ENCODE measurements around a stretch of chr15.

- RRBS, result no CpG with 5 or more reads among the region's 7 CpGs
Measured at GRCh38 chr15:91857168-91858282, 4.0 kb downstream of the SLCO3A1 start.

- RRBS, result no CpG with 5 or more reads among the region's 10 CpGs
Measured at GRCh38 chr15:91864498-91865251, 11.2 kb downstream of the SLCO3A1 start.

- RRBS, result no CpG with 5 or more reads among the region's 7 CpGs
Measured at GRCh38 chr15:91875260-91875753, 21.8 kb downstream of the SLCO3A1 start.

DNA sequence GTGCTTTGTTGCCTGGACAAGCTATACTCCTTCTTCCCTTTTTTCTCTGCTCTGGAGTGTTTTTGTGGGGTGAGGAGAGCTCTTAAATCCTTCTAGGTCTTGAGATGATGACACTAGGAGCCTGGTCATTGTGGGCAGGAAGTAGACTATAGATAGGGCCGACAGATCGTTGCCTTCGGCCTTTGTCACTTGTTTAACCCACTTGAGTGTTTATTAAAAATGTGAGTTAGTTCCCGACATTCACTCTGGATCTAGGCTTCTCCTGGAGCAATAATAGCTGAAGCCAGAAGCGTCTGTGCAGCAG is 93.9 kb downstream of the SLCO3A1 start:
- RRBS, result no CpG with 5 or more reads among the region's 5 CpGs

DNA sequence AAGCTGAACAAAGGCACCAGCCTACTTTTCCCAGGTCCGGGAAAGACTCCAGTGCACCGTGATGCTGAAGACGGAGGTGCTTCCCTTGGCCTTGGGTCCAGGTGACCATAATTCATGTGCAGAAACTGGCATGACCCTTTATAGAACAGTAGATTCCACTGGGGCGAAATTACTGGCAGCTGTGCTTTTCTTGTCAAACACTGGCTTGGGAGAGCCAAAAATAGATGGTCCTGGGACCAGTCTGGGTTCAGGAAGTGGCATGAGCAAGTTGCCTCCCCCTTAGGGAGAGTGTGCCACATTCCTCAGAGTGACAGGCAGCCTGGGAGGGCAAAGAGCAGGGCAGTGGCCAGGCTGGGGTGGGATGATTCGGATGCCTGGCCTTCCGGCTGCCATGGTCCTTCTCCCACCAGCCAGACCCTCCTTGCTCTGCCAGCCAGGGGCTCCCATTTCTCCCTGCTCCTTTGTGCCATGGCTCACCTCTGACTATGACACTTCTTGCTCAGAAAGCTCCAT is 127.4 kb downstream of the SLCO3A1 start:
- RRBS, result no CpG with 5 or more reads among the region's 6 CpGs

- RRBS, result no CpG with 5 or more reads among the region's 5 CpGs
Measured at GRCh38 chr15:92083261-92083700, 229.8 kb downstream of the SLCO3A1 start.

DNA sequence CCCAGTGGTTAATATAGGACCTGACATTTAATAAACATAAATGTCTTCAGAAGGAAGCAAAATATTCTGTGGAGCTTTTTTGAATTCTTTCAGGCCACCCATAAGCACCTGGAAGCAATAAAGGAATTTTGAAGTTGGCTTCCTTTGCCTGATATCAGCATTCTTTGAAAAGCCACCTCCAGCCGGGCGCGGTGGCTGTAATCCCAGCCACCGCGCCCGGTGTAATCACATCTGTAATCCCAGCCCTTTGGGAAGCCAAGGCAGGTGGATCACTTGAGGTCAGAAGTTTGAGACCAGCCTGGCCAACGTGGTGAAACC is 251.2 kb downstream of the SLCO3A1 start:
- RRBS, result no CpG with 5 or more reads among the region's 7 CpGs

GRCh38 chr15:92123864-92125009 is 269.4 kb upstream of the ST8SIA2 start:
- RRBS, result no CpG with 5 or more reads among the region's 10 CpGs

GRCh38 chr15:92652587-92653085 is 2.9 kb downstream of the FAM174B start:
- RRBS, result no CpG with 5 or more reads among the region's 9 CpGs

DNA sequence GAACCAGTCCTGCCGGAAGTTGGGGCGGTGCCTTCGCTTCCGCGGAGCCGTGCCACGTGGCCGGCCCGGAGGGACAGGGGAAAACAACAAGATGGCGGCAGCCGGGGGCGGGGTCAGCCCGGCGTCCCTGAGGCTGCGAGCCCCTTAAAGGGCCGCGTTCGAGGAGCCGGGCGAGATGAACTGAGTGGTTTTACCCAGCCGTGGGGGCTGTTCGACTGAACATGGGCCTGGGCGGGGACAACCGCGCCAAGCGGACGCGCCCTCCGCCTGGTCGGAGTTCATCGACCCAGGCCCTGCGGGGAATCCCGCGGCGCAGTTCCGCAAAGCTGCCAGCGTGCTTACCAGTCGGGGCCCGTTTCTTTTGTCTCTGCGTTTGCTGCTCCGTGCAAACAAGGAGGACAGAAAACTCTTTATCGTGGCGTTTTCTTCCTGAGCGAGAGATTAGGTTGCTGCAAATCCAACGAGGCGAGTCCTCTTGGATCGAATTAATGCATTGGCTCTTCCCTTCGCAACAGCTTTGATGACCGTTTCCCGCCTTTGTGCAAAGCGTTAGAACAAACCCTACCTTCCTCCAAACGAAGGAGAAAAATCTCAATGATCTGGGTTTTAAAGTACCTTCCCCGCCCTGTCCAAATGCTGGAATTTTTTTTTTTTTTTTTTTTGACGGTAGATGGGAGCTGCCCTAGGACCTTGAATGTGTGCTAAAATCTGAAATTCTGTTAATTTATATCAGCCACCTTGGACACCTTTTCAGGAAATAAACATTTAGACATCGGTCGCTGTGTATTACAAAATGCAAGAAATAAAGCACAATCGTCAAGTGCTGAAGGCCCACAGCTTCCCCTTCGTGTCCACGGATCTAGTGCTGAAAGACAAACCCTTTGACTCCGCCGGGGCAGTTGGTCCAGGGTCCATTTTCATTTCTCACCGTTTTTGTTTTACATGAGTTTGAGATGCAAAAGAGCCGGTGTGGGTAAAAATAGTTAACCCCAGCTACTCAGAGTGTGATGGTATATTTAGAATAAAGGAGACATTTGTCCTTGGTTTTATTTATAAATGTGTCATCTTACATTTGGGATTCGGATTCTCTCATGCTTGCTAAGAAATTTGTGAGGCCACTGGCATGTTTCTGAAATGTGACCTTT is 90.4 kb upstream of the CHD2 start:
- RRBS, result 3% methylated on average over 14 of the region's 64 CpGs

GRCh38 chr15:92850197-92850439 is 50.0 kb upstream of the CHD2 start:
- RRBS, result no CpG with 5 or more reads among the region's 4 CpGs

DNA sequence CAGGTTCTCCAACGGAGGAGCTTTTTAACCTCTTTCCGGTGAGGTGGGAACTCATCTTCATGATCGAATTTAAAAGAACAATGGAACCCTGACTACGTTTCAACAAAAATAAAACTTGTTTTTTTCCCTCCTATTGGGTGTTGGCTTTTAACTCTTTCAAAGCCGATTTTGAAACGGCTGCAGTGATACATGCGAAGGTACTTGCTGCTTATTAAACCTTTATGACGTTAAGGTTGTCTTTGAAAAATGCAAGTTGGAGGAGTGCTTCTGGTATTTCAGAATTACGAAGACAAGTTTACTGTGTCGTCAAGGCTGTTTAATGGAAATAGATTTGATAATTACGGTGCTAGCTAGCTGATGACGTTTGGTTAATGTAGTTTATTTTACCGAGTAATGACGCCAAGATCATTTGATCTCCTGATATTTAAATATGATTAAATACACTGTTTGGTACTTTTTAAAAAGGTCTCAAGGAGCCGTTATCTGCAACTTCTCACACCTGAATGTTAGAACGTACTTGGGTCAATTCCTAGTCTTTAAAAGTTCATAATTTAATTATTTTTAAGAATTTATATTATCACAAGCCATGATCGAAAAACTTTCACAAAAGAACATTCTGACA is 16.4 kb upstream of the CHD2 start:
- RRBS, result no CpG with 5 or more reads among the region's 17 CpGs

GRCh38 chr15:92888831-92889287 is 11.3 kb upstream of the CHD2 start:
- RRBS, result no CpG with 5 or more reads among the region's 6 CpGs

DNA sequence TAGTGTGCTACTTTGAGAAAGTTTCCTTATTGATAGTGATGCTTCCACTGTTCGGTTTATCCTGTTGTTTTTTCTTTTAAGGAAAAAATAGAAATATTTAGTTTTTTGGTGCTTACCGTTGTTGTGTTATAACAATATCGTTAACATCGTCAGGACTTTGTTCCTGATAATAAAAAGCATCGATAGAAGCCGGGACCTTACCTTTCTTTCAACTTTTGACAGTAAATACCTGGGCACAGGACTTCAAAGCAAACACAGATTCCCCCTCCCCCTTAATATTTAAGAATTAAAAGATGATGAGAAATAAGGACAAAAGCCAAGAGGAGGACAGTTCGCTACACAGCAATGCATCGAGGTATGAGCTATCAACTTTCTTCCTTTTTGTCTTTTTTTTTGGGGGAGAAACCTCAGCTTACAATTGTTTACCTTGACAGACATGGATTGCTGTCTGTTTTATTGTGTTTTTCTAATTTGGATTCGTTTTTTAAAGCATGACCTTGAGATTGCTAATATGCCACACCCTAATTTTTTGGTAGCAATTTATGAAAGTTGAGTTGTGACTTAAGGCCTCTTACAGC is 910 bp downstream of the CHD2 start:
- RRBS, result no CpG with 5 or more reads among the region's 9 CpGs

GRCh38 chr15:92939219-92939743 is 39.2 kb downstream of the CHD2 start:
- RRBS, result no CpG with 5 or more reads among the region's 9 CpGs

DNA sequence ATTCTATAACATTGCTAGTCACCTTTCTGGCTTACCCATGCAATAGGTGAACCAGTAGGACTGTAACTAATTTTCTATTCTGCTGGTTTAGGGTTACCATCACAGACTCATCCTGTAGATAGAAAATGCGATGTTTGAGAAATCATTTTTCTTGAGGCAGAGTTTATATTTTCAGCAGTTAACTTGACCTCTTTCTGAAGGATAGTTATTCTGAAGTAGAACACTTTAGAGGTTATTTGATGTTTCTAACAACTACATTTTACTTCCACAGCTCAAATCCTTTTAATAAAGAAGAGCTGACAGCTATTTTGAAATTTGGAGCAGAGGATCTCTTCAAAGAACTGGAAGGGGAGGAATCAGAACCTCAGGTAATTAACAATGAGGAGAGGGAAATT is 80.4 kb downstream of the CHD2 start:
- RRBS, result no CpG with 5 or more reads among the region's 1 CpG

- RRBS, result no CpG with 5 or more reads among the region's 6 CpGs
Measured at GRCh38 chr15:93016645-93016965, 72.4 kb downstream of the RGMA start.

GRCh38 chr15:93087691-93088301 is 1.2 kb downstream of the RGMA start:
- RRBS, result 0% methylated on average over 4 of the region's 27 CpGs

Measured in cardiac fibroblast (primary cell).